Aorta (tissue), 1 donor: ENCODE results near the genes EPPIN and ZMYND8.

GRCh38 chr20:45406492-45407042 lies 1.5 kb upstream of the DBNDD2 start:
- PRO-cap, result bidirectional peak, plus-strand start at chr20:45406887, minus-strand start at chr20:45406543

- PRO-cap, result no peak
Measured at GRCh38 chr20:45547243-45547597, at the start of gene EPPIN. Gene EPPIN (minus strand): TSS chr20:45547401.

DNA sequence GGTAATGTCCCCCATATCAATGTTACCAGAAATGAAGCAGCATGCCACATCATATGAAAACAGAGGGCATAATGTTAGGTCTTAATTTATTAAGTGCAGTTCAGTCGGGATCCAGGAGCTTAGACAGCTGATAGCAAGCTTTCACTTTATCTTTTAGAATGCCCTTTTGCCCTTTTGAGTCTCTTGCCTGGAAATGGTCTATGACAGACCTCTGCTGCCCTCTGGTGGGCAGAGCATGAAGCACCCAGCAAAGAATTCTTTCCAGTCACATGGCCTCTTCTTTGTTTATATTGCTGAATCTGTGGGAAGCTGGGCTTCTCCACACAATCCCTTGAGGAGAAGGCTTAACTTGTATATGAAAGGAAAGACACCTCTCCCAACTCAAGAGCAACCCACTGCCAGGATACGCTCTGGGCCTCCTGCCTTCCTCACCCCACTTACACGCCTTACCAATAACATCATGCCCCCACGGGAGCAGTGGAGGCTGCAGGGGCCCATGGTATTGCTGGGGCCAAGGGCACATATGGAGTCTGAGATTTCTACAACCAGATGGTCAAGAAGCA lies 20.5 kb downstream of the WFDC3 start:
- PRO-cap, result no peak

- PRO-cap, result no peak
Measured at GRCh38 chr20:45783654-45784114, 8.0 kb downstream of the WFDC3 start.

- PRO-cap, result unidirectional peak, plus-strand start at chr20:45890256
Measured at GRCh38 chr20:45890088-45891130, 599 bp downstream of the NEURL2 start.

DNA sequence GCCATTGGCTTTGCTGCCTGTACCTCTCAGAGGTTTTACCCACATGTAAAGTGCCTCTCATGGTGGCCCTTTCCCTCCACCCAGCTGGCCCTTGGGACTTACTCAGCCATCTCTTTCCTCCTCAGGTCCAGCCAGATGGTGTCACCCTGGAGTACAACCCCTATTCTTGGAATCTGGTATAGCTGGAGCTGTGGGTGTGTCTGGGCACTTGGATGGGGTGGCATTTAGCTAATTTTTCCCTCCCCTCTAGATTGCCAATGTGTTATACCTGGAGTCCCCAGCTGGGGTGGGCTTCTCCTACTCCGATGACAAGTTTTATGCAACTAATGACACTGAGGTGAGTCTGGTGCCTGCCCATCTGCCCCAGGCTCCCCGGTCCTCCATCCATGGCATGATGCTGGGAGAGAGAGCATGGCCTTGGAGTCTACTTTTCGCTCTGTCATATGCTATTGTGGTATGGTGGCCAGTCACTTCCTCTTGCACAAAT lies 1.1 kb downstream of the CTSA start:
- PRO-cap, result no peak

GRCh38 chr20:45933504-45934488 lies 687 bp upstream of the PCIF1 start:
- PRO-cap, result unidirectional peak, plus-strand start at chr20:45933913; unidirectional peak, plus-strand start at chr20:45934219

DNA sequence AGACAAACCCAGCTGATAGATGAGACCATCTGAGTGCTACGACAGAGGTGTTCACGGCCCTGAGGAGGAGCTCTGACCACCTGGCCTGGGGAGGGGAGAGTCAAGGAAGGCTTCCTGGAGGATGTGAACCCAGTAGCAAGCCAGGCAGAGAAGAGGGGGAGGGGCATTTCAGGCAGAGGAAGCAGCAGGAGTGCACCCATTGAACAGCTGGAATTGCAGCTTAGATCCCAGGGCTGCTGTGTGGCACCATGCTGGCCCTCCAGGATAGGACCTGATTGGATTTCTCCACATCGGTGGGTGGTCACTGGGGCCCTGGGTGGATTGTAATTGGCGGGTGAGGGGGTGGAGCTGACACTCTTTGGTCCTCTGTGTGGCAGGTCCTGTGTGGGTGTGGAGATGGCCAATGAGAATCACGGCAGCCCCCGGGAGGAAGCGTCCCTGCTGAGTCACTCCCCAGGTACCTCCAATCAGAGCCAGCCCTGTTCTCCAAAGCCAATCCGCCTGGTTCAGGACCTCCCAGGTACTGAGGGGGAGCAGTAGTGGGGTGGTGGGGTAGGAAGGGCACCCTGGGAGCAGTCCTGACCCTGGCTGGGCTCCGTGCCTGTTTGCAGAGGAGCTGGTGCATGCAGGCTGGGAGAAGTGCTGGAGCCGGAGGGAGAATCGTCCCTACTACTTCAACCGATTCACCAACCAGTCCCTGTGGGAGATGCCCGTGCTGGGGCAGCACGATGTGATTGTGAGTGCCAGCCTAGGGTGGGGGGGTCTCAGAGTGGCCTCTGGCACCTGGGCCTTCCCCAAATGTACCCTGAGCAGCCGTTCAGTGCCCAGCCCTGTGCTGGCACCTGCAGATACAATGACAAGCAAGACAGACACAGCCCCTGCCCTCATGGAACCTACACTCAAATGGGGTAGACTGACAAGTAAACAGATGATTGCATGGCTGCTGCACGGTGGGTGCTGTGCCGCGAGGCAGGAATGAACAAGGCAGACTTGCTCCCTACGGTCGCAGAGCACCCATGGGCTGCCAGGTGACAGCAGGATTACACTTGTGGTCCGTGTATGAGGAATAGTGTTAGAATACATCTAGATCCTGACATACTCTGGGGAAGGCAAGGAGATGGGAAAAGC lies 4.5 kb downstream of the PCIF1 start:
- PRO-cap, result no peak

GRCh38 chr20:45998255-45998680 lies 10.4 kb upstream of the MMP9 start:
- PRO-cap, result no peak

DNA sequence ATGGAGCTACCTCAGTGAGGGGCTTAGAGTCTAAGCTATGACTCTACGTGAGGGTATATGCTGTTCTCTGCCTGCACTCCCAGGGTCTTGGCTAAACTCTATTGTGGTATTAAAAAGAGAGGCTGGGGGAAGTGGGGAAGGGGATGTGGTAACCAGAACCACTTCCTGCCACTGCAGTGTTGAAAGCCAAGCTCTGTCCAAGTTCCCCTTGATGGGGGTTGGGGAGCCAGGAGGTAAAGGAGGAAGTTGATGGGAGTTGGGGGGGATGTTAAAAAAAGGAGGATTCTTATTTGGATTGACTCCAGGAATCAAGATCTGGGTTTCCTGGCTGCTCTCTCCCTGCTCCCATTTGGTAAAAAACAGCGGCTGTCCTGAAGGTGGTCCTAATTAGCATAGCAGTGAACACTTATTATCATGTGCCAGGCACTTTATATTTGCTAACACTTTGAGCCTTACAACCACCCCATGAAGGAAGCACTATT lies 3.5 kb upstream of the MMP9 start:
- PRO-cap, result no peak

DNA sequence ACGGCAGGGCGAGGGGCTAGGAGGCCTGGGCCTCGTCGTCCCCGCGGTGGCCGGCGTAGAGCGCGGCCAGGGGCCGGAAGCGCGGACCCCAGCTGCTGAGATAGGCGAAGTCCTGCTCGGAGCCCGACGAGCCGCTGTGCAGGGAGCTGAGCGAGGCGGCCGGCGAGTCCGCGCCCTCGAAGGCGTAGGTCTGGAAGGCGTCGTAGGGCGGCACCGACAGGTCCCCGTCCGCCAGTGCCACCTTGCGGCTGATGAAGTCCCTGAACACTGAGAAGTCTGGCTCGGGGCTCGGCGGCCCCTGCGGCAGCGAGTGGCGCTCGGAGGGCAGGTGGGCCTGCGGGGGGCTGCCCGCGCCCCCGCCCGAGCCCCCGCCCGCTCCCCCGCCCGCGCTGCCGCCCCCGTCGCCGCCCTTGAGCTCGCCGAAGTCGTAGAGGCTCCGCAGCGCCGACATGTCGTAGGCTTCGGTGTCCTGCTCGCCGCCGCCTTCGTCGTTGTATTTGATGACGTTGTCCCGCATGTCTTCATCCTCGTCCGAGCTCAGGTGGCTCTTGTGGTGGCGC lies 56.5 kb downstream of the CD40 start:
- PRO-cap, result no peak

DNA sequence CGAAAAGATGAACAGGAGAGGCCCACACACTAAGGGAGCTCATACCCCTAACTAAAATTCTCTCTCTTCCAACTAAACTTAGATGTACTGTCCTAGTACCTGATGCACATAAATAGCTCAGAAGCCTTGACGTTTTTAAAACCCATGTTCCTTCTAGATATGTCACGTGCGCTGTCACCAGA lies 142.6 kb downstream of the ZMYND8 start:
- PRO-cap, result no peak

DNA sequence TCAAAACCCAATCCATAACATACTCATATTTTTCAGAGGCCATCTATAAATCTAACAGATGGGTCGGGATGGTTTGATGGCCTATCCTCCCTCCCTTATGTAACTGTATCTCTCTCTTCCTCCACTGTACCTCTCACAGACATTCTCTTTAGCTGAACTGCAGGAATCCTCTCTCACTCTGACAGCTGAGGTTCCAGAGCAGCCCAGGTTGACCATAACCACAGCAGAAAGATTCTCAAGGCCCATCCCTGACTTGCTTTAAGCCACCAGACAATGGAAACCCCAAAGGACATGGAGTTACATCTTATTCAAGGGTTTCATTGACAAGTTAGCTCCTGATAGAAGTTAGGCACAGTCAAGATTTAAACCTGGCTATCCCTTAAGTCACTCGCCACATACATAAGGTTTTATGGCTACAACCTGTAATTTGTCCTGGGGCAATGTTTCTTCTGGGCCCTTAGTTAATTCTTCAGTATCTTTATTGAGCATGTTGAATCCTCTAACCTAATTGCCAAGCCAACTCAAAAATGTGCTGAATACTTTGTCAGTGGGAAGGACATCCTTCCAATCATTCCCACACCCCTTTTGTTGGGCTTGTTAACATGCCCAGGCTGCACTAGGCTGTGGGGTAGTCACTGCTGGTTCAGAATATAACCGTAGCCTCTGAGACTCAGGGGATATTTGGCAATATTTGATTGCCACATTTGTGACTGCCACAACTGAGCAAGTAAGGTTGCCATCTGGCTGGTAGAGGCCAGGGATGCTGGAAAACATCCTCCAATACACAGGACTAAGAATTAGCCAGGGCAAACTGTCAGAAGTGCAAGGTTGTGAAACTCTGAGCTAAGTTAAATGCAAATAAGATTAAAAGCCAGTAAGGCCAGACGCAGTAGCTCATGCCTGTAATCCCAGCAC lies 112.3 kb downstream of the ZMYND8 start:
- PRO-cap, result no peak

GRCh38 chr20:47249244-47250047 lies 107.1 kb downstream of the ZMYND8 start:
- PRO-cap, result no peak

DNA sequence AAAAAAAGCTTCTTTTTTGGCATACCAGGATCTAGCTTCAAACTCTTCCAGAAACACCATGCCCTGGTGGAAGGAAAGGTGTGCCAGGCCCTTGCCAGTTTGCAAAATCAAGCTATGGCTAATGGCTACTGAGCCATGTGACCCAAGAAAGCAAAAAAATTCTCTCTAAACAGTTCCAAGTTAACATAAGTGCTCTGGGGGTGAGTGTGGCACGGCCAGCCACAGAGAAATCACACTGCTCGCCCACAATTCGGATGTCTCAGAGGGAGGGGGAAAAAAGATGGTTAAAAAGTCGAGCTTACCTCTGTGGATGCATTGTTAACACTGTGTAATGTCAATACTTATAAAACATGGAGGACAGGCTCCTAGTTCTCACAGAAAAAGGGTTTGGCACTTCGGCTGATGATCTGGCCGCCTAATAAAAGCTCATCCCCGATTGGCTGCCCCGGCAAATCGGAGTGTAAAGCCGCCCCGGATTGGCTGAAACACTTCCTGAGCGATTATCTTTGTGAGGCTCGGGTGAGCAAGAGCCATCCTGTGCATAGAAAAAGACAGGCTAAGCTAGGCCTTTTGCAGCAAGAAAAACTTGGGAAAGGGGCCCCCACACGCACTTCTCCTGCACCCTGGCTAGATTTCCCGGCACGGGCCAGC lies at the start of gene ZMYND8:
Gene ZMYND8 (minus strand): TSS at position 345 of the 651 bp plus-strand sequence.
- PRO-cap, result unidirectional peak, plus-strand start at position 503 of the sequence

DNA sequence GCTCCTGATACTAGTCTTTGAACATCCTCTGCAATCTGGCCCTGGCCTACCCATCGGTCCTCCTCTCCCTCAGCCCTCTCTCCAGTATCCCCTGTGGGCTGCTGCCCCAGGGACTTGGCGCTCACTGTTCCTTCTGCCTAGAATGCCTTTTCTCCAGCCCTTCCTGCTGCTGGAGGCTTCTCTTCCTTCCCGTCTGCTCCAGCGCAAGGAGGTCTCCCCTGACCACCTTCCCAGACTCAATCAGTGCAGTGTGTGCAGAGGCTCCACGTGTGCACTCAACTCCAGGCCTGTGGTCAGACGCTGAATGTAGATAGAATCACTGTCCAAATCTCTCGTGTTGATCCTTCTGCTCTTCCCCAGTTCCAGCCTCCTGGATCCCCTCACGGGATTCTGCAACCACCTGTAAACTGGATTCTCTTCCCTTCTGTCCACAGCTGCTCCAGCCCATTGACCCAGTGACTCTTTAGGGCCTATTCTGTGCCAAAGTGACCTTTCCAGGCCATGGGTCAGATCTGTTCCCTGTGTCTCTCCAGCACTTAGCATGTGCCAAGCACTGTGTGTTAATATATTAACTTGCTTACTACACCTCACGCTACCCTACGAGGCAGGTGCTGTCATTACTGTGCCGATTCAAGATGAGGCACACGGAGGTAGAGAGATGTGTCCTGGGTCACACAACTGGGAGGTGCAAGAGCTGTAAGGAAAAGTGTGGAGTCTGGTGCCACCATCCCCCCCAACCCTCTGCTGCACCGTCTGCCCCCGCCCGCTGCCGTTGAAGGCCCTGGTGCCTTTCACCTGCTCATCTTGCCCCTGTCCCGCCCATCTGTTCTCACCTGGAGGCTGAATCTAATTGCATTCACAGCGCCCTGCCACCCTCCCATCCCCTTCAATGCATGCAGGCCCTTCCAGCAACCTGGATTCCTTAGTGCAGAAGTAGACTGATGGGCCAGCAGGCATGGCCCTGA lies 112.2 kb downstream of the SULF2 start:
- PRO-cap, result no peak

GRCh38 chr20:47712958-47713686 lies 72.2 kb downstream of the SULF2 start:
- PRO-cap, result no peak

DNA sequence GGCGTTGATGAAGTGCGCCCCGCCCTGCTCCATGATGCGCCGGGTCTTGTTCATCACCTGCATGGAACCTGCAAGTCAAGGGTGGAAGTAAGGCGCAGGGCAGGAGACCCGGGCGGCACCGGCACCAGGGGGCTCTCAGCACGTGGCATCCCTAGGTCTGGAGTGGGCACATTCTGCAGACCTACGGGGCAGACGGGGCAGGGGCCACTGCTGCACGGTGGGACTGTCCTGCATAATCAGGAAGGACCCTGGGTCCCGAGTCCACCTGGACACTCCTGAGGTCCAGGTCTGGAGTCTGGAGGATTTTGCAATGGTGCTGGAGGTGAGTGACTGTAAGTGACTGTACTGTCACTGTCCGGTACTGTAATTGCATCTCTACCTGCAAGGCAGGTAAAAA lies 48.4 kb downstream of the SULF2 start:
- PRO-cap, result no peak

DNA sequence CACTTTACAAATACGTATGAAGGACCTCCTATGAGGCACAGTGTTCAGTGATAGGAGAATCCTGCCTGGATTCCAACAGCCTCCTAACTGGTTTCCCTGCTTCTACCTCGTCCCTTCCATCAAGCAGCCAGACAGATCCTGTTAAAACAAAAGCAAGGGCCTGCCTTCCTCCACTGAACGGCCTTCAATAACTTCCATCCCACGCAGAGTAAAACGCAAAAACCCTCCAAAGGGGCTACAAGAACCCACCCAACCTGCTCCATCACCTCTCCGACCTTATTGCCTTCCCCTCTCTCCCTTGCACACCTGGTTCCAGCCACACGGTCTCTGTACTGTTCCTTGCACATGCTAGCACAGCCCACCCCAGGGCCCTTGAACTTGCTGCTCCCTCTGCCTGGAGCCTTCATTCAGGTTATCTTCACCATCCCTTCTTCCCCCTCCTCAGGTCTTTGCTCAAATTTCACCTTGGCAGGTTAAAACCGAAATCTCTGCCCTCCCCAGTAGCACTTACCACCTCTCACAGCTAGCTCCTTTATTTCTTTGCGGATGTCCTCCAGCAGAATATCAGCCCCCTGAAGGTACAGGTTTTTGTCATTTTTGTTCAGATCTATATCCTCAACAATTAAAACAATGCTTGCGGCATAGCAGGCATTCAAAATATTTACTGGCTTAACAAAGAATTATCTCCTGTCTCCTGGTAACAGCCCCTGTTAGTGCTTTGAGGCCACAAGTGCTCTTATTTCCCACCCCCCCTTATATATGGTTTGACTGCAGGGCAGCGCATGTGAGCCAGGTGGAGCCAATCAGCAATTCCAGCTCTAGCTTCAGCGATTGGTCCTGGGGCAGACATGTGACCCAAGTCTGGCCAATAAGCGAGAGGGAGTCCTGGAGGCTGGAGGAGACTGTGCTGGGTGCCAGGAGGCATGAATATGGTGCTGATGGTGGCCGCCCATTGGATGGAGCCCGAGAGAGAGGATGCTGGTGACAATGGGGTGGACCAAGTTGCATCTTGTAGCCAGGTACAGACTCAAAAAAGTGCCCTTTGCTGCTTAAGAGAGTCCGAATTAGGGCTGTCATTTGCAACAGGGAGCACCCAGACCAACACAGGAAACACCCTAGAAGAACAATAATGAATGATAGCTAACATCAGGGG lies 21.2 kb downstream of the SULF2 start:
- PRO-cap, result no peak

GRCh38 chr20:47844170-47844865 lies 59.0 kb upstream of the SULF2 start:
- PRO-cap, result no peak